Vein endothelial cell (primary cell): Measurements from ENCODE around the genes TFF1 and TMPRSS3.

DNA sequence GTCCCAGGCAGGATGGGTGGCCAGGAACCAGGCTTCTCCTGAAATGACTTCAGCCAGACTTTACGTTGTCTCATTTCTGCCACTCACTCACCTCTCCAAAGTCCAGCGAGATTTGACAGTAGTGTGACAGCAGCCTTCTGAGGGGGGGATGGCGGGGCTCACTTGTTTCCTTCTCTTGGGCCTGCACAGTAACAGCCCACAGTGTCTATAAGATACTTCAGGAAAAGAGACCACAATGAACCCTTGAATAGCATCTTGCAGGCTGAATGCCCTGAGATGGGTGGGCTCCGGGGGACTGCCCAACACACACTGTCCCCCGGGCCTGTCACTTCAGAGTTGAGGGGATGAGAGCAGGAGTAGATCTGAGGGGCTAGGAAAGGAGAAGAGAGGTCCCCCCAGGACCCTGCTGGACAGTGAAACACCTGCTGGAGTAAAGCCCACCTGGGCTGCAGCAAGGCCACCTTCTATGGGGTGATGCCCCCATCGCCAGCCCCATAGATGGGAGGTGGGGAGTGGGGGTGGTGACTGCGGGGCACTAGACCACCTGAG, 32.1 kb downstream of the TFF3 start:
- CAGE, long polyA plus RNA: no peak

DNA sequence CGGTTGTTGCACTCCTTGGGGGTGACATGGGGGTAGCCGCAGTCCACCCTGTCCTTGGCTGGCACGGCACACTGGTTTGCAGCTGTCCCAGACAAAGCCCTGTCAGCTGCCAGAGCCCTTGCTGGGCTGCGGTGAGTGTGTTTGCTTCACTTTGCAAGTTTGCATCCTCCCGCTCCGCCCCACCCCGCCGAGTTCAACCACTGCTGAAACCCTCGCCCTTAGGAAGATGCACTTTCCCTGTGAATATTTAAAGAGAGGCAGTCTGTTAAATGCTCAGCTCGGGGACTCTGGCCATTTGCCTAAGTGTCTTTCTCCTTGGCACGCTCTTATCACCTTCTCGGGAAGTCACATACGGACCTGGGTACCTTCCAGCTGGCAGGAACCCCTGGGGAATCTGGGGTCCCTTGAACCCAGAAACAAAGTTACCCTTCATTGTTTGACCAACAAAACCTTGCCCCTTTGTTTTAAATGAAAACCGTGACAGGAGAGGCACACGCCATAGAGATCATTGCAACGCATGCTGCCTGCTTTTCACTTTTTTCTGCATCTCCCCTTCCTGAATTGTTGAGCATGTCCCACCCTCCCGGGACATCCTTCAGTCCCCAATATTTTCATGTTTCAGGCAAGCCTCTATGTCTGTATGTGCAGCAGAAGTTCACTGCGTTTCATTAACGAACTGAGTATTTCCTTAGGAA, 1.5 kb downstream of the TFF3 start:
- CAGE, long polyA plus RNA: no peak

DNA sequence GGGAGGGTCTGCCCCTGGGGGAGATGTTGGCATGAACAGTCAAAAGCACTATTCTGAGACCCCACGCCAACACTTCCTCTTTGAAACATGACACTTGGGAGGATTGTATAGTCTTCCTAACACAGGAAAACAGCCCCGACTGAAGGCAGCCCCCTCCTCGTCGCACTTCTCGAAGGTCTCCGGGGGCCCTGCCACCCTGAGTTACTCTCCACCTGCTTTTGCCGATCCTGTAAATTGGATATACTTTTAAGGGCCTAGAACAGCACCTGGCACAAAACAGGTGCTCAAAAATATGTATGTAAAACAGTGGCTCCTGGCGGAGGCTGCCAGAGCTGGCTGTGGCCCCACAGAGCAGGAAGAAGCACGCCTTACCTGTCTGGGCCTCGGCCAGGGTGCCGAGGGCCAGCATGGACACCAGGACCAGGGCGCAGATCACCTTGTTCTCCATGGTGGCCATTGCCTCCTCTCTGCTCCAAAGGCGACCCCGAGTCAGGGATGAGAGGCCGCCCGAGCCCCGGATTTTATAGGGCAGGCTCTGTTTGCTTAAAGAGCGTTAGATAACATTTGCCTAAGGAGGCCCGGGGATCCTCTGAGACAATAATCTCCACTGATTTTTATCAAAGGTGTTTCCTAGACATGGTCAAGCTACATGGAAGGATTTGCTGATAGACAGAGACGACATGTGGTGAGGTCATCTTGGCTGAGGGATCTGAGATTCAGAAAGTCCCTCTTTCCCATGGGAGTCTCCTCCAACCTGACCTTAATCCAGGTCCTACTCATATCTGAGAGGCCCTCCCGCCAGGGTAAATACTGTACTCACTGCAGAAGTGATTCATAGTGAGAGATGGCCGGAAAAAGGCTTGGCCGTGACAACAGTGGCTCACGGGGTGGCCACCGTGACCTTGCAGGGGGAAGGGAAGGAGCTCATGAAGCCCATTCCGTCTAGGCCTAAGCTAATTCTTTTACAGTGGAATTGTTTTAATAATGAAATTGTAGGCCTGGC, at the start of gene TFF1:
TSS of gene TFF1 (minus strand) at position 497 of the 1,003 bp plus-strand sequence.
- CAGE, long polyA plus RNA: no peak

GRCh38 chr21:42375270-42375993, 9.1 kb upstream of the TFF1 start:
- CAGE, long polyA plus RNA: no peak

DNA sequence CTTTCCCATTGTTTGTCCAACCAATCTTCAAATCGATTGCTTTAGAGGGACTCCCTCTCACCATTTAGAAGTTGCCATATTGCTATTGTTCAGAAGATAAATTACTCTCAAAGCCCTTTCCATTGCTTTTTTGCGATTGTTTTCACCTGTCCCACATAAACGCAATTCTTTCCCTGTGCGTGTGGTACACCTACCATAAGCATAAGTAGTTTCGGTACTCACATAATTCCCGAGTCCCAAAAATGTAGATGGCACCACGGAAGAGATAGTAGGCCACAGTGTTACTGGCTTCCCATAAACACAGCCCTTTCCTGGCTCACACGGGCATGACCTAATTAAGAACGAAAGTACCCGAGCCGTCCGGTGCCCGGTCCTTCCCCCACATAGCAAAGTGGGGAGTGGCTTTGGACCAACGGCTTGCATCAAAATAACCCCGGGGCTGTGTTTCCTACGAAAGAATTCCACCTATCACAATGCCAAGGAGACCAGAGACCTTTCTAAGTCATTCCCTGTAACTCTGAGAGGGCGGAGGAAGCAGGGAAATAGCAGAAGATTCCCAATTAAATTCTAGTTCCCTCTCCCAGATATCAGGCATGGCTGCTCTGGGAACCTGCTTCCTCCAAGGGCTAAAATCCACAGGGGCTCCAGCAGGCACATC, at the start of gene TMPRSS3:
TSS of gene TMPRSS3 (minus strand) at position 333 of the 658 bp plus-strand sequence.
- CAGE, long polyA plus RNA: no peak

DNA sequence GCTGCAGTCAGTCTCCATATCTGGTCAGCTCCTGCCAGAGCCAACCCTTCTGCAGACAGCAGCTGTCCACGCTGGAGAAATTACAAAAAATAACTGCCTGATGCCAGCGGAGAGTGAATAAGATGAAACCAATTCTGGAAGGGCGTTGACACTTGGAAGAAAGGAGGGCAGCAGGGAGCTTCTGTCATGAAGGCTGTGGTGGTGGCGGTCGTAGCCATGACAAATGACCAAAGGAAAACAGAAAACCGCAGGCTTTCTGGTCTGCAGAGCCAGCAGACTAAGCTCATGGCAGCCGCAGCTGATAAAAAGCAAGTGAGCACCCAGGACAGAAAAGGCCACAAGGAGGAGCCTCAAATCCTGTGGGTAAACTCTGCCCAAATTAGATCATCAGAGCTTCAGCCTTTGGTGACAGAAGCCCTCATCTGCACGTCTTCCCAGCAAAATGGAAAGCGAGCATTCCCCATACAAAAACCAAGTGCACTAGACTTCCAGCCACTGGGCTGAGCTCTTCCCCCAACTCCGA, 28.8 kb downstream of the RSPH1 start:
- CAGE, long polyA plus RNA: no peak

DNA sequence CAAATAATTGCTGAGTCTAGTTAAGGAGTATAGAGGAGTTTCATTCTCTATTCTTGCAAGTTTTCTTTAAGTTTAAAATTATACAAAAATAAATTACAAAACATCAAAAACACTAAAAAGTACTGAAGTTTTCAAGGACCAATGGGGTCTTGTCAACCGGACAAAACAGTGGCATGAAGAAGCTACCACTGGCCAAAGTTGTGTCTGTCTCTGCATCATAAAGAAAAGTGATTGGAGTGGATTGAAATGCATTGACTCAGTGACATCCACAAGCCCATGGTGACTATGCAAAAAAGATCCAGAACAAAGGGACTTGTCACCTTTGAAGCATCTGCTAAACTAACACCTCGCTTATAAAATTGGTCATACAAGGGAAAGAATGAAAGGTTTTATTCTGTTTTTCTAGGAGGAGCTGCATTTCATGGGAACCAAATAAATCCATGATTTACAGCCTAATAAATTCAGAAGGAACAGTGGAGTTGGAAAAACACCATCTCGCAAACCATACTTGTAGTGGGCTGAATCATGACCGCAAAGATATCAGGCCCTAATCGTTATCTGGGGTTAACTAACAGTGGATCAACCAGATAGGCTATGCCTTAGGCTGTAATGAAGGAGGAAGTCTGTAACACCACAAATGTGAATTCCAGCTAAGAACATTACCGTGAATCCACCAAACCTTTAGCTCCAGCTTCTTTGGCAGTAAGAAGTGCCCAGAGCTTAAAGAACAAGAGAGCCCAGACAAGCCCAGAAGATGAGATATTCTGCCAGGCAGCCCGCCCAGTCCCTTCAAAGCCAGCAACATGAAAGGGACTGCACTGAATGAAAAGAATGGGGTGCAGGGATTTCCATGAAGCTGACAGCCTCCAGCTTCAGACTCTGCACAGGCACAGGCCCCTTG, 27.5 kb downstream of the RSPH1 start:
- CAGE, long polyA plus RNA: no peak

DNA sequence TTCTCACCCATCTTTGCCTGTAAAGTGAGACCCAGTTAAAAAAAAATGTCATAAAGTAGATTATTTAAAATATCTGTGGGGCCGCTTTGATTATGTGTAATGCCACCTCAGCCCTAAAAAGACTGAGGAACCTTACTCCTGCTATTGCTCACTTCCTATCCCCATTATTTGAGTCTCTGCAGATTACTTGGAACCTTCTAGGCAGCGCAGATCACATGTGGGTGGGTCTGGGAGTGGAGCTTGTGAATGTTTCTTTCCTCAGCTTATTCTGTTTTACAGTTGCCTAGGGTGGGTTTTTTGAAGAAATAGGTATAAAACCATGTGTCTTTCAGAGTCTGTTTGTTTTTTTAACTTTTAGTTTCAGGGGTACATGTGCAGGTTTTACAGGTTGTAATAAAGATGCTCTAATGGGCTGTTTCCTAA, 1.7 kb downstream of the SLC37A1 start:
- CAGE, long polyA plus RNA: no peak

DNA sequence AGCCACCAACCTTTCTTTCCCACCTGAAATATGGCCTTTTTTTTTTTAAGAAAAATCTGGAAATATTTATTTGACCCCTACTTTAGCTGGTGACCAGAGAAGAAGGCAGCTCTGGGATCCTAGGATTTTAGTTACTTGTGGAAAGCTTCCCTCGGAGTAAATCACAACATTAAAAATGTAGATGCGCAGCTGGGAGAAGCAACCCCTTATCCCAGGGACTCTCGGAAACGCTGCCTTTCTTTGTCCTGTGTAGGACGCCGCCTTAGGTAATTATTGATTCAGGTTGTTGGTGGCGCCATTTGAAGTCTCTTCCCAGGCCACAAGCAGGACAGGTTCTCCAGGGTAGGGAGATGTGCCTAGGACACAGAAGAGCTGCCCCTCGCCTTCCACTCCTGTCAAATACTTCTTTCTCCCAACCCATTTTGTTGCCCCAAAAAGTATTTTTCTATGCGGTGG, 10.2 kb downstream of the SLC37A1 start:
- CAGE, long polyA plus RNA: no peak

- CAGE, long polyA plus RNA: no peak
These were observed 25.6 kb downstream of the SLC37A1 start for GRCh38 chr21:42539108-42539852.

- CAGE, long polyA plus RNA: no peak
These were observed 63.9 kb downstream of the SLC37A1 start for GRCh38 chr21:42577112-42578419.

- CAGE, long polyA plus RNA: no peak
These were observed 37.0 kb upstream of the PDE9A start for GRCh38 chr21:42616366-42616913.

DNA sequence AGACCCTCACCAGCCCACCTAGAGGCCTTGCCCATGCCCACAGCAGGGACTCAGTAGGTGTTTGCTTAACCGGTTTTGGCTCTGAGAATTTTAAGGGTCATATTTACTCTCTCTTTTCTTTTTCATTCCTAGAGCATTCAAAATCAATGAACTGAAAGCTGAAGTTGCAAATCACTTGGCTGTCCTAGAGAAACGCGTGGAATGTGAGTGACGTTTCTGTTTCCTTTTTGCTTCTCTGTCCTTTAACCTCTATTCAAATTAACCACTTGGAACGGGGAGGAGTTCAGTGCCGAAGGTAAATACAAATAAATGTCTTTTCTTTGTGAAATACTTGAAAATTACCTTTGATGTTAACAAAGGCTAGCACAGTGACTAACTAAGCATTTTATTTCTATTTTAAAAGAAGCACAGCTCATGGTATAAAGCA, 79.8 kb downstream of the PDE9A start:
- CAGE, long polyA plus RNA: no peak

DNA sequence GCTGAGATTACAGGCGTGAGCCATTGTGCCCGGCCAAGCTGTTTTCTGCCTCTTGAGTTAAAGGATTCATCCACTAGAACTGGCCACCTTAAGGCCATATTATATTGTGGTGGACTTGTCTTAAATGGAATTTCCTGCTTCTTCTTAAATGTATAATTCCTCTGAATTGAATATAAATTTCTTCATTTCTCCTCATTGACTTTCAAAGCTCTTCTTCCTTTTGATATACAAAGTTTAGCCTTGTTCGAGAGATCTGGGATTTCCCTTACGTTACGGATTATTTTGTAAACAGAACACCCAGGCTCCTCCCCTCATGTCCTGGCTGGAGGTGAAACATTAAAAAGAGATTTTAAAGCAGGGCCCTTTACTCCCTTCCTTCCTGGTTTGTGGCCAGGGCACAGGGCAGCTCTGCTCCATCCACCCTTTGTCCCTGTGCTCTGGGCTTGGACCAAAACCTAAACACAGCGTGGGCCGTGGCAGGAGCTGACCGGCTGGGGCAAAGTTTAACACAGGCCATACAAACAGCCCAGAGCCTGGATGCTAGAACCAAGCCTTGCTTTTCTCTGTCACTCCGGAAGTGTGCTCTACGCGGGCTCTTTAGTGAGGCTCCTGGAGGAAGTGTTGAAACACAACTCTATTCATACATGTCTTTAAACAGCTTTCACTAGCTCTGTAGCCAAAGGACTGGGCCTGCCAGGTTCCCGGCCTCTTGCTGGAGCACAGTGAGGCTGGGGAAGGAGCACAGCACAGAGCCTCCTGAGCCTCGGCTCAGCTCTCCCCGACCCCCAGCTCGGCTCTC, 84.5 kb downstream of the PDE9A start:
- CAGE, long polyA plus RNA: no peak

DNA sequence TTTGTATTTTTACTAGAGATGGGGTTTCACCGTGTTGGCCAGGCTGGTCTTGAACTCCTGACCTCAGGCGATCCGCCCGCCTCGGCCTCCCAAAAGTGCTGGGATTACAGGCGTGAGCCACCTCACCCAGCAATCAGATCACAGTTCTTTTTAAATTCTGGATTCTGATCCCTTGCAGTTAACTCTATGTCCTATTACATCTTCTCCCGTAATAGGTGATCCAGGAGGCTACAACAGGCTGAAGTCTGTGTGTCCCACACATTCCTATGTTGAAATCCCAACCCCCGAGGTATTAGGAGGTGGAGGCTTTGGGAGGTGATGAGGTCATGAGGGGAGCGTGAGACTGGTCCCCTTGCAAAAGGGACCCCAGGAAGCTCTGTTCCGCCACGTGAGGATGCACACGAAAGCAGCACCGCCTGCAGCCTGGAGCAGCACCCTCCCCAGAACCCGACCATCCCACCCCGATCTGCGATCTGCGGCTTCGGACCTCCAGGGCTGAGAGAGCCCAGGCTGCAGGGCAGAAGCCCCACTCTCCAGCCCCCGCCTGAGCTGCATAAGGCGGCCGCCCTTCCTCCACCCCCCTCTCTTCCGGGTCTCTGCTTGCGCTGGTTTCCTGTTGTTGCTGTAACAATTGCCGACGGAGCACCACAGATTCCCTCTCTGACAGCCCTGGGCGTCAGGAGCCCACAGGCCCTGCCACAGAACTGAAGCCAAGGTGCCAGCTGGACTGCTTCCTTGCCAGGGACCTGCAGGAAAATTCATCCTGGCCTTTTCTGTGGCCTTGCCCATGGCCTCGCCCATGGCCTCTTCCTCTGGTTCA, 95.7 kb downstream of the WDR4 start:
- CAGE, long polyA plus RNA: no peak

DNA sequence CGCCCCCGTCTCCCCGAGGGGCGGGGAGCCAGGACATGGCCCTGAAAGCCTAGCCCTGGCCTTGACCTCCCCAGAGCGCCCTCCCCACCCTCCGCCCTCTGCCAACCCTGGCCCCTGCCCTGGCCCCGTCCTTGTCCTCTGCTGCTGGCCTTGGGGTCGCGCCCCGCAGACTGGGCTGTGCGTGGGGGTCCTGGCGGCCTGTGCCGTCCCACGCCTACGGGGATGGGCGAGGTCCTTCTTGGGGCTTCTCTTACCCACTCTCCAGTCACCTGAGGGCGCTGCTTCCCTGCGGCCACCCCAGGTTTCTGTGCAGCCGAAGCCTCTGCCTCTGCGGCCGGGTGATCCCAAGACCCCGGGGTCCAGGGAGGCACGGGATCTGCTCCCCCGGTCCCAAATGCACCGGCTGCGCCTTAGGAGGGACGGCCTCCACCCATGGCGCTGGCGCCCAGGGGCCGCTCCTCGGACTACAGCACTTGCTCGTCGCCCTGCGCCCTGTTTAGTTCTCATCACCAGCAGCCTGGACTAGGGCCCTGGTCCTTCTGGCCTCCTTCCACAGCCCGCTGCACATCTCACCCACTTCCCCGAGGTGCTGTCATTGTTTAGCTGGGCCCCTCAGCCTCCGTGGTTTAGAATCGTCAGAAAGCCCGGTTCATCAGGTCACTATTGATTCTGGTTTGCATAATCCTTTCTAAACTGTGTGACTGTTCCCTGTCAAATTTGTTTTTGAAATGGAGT, 41.5 kb downstream of the WDR4 start:
- CAGE, long polyA plus RNA: no peak

DNA sequence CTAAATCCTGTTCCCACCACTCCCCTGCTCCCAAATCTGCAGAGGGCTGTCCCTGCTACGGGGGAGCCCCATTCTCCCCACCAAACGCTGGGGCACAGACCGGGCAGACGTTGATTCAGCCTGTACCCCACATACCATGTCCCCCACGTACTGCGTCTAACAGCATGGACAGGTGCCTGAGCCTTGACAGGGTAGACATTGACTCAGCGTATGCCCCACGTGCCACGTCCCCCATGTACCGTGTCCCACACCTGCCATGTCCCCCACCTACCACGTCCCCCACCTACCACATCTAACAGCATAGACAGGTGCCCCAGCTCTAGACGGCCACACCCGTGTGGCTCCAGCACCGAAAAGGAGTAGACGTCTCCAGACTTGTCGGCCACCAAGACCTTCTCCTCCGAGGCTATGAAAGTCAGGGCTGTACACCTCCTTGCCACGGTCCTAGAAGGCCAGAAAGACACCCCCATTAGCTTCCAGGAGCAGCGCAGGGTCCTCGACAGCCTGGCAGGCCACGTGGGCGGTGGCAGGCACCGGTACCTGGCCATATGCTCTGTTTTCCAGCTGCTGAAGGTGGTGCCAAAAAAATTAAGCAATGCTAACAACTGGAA, 16.1 kb downstream of the WDR4 start:
- CAGE, long polyA plus RNA: no peak

DNA sequence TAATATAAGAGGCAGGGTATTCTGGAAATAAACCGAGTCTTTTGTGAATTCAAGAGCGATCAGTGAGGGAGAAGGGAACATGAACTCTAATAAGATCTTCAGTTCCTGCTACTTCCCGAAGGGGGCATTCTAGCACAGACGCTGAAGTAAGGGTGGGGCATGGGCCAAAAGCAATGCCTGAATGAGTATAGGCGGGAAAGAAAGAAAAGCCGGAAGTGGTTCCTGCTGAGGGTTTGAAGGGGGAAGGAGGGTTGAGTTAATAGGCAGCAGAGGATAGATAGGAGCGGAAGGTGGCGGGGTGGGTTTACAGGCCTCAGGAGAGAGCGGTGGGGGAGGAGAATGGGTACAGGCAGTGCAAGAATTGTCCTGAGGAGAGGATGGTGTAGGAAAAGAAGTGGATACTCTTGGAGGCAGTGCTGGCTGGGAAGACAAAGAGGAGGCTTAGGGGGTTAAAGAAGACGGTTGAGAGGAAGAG, 1.5 kb downstream of the ERVH48-1 start:
- CAGE, long polyA plus RNA: no peak

GRCh38 chr21:43020988-43021510, 46.7 kb downstream of the PKNOX1 start:
- CAGE, long polyA plus RNA: no peak

- CAGE, long polyA plus RNA: no peak
These were observed 947 bp upstream of the CBS start for GRCh38 chr21:43076441-43077123.